Skeletal muscle cell (primary cell): ENCODE data around the gene NDUFA4L2.

DNA sequence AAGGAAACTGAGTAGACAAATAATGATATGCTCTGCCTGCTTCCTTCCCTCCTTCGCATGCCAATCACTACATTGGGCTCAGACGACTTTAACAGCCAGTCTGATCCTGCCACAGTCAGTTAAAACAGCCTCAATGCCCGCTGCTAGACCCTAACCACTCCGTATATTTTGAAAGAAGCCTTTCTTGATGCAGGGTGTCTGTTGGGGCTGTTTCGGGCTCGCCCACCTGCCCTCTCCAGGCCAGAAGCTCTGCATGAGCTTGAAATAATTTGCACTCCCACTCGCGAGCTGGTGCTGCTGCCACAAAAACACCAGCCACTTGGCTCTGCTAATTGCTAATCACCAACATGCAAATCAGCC is 15.6 kb downstream of the BAZ2A start:
- RRBS, result no CpG with 5 or more reads among the region's 8 CpGs

GRCh38 chr12:56615099-56615759 is 14.9 kb downstream of the BAZ2A start:
- RRBS, result no CpG with 5 or more reads among the region's 7 CpGs

DNA sequence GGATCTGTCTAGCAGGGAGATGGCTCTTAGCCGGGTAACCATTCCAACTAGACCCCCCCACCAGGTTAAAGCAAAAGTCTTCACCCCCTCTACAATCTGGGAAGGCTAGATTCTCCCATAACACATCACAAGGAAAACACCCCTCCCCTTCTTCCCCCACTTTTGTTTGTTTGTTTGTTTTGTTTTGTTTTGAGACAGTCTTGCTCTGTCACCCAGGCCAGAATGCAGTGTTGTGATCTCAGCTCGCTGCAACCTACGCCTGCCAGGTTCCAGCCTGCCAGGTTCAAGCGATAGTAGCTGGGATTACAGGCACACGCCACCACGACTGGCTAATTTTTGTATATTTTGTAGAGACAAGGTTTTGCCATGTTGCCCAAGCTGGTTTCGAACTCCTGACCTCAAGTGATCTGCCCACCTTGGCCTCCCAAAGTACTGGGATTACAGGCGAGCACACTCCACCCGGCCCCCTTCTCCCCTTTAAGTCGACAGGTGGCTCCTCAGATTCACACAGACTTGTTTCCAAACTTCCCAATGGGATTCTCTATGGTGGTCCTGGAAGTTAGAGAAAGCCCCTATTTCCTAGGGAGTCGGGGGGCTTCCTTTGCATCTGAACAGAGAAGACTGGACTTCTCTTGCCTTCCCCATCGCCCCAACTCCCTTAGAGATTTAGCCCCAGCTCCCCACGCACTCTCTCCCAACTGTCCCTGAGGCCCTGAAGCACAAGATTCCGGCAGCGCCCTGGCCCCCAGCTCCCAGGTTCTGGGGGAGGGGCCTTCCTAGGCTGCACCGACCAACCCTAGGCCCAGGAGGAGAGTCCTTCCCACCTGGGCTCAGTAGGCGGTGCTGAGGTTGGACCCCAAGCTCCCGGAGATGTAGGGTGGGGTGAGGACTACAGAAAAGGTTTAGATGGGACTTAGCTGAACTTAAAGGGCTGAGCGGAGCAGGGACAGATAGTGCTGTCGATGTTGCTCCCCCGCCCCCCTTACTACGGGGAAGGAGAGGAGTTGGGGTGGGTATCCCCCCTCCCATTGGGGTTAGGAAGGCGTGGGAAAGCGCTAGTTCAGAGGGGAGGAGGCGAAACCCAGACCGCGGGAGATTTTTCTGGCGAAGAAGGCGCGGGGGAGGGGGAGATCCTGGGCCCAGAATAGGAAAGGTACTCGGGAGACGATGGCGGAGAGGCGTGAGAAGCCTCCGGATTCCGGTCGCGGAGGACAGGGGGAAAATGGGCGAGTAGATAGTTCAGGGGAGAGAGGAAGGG is 3.9 kb upstream of the BAZ2A start:
- RRBS, result no CpG with 5 or more reads among the region's 39 CpGs

DNA sequence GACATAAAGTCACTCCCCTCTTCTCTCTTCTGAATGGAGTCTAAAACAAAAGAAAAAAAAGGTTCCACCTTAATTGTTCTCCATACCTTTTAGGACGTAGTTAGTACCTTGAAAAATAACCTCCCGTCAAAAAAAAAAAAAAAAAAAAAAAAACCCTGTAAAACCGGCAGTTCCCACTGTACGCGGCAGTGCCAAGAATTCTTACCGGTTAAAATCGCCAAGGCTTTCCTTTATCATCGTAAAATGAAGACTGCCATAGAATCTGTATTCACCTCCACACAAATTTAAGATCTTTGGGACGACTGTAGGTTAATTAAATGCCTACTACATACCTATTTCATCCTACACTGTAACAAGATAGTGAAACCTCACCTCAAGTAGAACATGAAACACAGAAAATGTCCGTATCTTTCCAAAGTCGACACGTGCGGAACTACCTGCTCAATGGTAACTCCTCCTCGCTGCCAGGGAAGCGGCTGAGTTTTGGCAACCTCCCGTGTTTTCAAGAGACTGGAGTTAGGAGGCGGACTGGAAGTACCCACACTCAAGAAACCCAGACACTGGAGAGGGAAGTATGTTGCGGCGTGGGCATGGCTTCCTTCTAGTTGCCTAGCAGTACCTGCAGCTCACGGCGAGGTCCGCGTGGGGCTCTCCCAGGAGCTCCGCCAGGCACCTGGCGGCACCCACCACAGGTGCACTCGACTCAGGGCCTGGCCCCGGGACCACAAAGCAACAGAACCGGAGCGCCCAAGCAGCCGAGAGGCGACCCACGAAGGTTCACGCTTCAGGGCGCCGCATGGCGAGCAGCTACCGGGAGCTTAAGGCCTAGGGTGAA is 989 bp downstream of the PTGES3 start:
- RRBS, result under 1% methylated on average over 13 of the region's 37 CpGs

DNA sequence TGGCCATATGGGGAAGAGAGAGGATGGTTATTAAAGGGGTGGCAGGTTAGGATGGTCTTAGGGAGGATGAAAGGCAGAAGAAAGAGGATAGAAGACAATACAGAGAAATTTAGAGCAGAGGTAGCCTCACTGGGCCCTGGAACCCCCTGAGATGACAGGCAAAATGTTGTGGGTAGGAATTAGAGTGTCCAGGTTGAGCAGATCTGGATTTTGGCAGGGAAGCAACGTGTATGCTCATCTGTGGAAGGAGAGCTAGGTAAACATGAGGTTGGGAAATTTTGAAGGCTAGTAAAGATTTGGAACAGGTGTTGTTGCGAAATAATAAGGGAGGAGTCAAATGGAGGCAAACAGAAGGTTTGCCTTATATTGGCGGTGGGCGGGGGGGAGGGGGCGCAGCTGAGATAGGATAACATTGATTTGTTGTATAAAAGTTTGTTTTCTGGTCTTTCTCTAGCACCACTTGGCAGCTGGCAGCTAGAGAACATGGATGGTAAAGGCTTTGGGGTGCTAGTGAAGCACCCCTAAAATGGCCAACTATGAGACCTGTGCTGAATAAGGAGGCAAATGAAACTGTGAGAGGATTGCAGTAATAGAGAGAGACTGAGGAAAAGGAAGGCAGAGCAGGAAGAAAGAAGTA is 5.4 kb downstream of the HSD17B6 start:
- RRBS, result no CpG with 5 or more reads among the region's 5 CpGs

GRCh38 chr12:56770749-56771076 is 7.6 kb downstream of the HSD17B6 start:
- RRBS, result no CpG with 5 or more reads among the region's 2 CpGs

- RRBS, result no CpG with 5 or more reads among the region's 20 CpGs
These were observed 31.9 kb downstream of the HSD17B6 start for GRCh38 chr12:56794944-56795595.

GRCh38 chr12:56932766-56933401 is 1.3 kb downstream of the SDR9C7 start:
- RRBS, result no CpG with 5 or more reads among the region's 2 CpGs

DNA sequence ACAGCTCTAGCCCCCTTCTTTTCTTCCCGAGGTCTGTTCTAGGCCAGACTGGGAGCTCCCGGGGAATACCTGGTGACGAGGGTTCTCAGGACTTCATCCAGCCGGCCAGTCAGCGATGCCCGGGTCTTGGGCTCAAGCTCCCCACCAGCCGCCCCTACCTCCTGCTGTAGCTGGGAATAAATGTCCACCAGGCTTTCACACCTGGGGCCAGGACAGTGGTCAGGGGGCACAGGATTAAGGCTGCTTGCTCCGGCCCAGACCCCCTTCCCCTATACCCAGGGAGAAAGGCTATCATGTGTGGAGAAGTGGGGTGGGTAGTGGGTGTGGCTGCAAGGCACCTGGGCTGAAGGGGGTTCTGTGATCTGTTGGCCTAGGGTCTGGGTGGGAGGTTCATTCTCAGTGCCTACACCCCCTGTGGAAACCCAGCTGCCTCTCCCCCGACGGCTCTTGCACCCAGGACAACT is 5.7 kb downstream of the STAT6 start:
- RRBS, result 91% methylated on average over 2 of the region's 10 CpGs

GRCh38 chr12:57133322-57133749 is 5.1 kb downstream of the LRP1 start:
- RRBS, result no CpG with 5 or more reads among the region's 9 CpGs

GRCh38 chr12:57135913-57136391 is 7.7 kb downstream of the LRP1 start:
- RRBS, result 11% methylated on average over 4 of the region's 14 CpGs

GRCh38 chr12:57149206-57149924 is 21.1 kb downstream of the LRP1 start:
- RRBS, result no CpG with 5 or more reads among the region's 13 CpGs

GRCh38 chr12:57151556-57152485 is 23.5 kb downstream of the LRP1 start:
- RRBS, result 5% methylated on average over 2 of the region's 18 CpGs

DNA sequence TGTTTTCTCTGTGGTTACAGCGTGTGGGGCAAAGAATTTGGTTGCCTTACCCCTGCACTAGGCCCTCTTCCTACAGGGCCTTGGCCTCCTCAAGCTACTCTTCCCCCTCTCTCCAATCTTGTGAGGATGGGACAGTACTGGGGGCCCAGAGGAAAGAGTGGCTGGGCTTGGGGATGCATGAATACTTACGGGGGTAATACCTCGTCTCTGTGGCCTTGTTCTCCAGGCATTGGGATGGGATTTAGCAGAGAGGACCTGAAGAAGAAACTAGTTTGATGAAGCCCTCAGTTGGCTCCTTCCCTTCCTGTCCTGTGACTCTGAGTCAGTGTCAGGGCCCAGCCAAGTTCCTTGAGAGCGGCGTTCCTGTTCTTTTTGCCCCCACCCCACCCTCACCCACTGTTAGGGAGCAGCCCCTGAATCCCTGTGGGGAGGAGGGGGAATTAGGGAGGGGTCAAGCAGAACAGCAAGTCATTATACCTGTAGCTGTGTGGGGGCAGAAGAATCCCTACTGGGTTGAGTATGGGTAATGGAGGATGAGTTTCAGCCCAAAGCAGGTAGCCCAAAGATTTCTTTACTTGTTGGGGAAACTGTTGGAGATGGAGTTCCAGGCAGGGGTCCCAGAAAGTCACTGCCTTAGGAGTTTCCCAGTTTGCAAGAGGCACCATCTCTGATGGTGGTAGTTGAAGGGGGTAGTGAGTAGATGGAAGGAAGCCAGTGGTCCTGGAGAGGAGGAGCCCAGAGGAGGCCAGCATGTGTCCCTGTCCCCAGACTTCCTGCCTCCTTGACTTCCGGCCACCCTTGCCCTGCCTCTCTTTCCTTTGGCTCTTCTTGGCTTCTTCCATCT is 24.5 kb downstream of the LRP1 start:
- RRBS, result no CpG with 5 or more reads among the region's 6 CpGs

DNA sequence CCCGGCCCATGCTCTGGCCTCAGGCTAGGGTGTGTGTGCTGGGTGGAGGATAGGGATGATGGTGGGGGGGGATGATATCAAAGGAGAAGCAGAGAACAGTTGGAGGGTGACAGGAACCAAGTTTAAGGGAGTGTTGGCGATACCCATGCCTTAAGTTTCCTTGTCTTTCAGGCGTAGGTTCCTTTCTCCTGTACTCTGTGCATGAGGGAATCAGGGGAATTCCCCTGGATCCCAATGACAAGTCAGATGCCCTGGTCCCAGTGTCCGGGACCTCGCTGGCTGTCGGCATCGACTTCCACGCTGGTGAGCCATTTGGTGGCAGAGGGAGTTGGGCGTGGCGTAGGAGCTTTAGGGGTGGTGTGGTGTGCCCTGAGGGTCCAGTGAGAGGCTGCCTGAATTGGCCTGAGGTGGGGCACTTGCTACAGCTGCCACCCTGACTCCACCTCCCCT is 33.4 kb upstream of the NXPH4 start:
- RRBS, result no CpG with 5 or more reads among the region's 10 CpGs

GRCh38 chr12:57210013-57210674 is 6.5 kb upstream of the NXPH4 start:
- RRBS, result no CpG with 5 or more reads among the region's 19 CpGs

- RRBS, result no CpG with 5 or more reads among the region's 10 CpGs
These were observed 3.3 kb upstream of the NXPH4 start for GRCh38 chr12:57213323-57213739.

GRCh38 chr12:57236792-57237939 is at the start of gene NDUFA4L2:
Gene NDUFA4L2 (minus strand): TSS chr12:57237104.
- RRBS, result no CpG with 5 or more reads among the region's 18 CpGs

GRCh38 chr12:57240941-57242016 is 4.4 kb upstream of the NDUFA4L2 start:
- RRBS, result 30% methylated on average over 3 of the region's 54 CpGs

GRCh38 chr12:57254563-57255402 is 3.8 kb upstream of the STAC3 start:
- RRBS, result no CpG with 5 or more reads among the region's 14 CpGs